Cerebellum (tissue), 5 donors: ENCODE measurements around a stretch of chr3.

DNA sequence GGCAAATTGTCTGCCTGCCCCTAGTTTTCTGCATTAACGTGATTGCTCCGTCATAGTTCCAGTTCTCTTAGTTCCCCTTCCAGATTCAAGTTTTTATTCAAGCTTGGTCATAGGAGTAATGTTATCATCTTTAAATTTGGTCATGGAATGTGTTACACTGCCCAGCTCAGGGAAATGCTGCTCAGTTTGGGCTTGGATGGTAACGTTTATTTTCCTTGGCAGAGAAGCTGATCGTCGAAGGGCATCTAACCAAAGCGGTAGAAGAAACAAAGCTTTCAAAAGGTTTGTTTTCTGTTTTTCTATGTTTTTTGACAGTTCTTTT, 118.4 kb upstream of the FLNB start:
- PRO-cap, 3 experiments: peak in 1 of 3 experiments; most common minus-strand start position 69 of the sequence (in 1)
- RAMPAGE, long total RNA: no peak

GRCh38 chr3:57896062-57896639, 112.1 kb upstream of the FLNB start:
- PRO-cap, 3 experiments: no peak in any of the 3 experiments
- RAMPAGE, long total RNA: no peak

DNA sequence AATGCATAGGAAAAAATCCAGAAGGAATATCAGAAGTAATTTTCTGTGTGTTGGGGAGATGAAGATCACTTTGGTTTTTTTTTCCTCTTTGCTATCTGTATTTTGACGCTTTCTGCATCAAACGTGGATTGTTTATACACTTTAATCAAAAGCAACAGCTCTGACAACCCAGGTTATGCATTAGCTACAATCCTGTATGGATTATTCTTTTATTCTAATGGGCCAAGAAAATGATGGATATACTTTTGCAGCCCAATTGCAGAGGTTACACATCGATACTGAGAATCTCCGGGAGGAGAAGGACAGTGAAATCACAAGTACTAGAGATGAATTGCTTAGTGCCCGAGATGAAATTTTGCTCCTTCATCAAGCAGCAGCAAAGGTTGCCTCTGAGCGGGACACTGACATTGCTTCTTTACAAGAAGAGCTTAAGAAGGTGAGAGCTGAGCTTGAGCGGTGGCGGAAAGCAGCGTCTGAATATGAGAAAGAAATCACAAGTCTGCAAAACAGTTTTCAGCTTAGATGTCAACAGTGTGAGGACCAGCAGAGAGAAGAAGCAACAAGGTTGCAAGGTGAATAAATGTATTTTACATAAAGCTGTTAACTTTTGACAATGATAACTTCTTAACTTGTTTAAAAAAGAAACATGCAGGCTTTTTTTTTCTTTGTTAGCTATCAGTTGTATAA, 95.9 kb upstream of the FLNB start:
- PRO-cap, 3 experiments: no peak in any of the 3 experiments
- RAMPAGE, long total RNA: no peak

- PRO-cap, 3 experiments: peak in 2 of 3 experiments; most common minus-strand start chr3:57959993 (in 2)
- RAMPAGE, long total RNA: no peak
Observed at GRCh38 chr3:57959644-57960639, 48.3 kb upstream of the FLNB start.

- PRO-cap, 3 experiments: no peak in any of the 3 experiments
- RAMPAGE, long total RNA: no peak
Observed at GRCh38 chr3:58025848-58026642, 17.8 kb downstream of the FLNB start.

DNA sequence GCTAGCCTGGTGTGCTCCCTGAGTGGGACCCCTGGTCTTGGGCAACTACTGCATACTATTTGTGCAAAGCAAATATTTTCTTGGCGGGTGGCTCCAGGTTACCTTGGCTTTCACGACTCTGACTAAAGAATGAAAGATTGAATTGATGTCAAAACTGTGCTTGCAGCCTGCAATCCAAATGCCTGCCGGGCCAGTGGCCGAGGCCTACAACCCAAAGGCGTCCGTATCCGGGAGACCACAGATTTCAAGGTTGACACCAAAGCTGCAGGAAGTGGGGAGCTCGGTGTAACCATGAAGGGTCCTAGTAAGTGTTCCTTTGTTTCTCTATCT, 93.8 kb downstream of the FLNB start:
- PRO-cap, 3 experiments: no peak in any of the 3 experiments
- RAMPAGE, long total RNA: no peak

DNA sequence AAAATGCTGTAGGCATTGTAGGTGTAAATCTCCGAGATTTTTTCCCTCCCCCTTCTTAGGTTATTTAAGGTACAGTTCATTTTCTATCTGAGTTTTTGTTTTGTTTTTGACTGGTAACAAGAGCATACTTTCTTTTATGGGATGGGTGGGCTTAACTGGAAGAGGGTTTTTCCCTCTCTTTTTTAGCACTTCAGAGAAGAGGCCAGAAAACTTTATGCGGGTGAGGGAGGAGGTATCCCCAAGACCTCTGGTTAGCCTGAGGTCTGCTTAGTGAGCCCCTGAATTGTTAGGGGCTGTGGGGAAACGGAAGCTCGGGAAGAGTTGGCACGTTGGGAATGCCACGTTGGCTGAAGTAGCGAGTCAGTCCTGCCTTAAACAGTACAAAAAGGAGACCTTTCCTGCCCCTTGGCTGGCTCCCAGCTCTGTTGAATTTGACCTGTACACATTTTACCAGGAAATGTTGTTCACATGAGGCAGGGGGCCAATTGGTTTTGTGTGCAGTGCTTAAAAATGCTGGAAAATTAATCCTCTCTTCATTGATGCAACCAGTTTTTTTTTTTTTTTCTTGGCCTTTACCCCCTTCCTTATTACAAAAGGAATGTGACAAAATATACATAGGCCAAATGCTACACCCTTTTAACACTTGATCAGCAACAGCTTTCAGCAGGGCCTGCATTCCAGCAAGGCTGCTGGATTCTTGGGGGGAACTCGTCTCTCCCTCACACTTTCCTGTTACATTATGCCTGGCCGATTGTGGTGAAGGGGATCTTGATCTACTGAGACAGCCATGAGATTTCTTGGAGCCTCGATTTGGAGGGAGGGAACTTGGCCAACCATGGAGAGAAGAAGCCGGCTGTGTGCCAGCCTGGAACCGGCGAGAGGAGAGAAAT, 93.3 kb downstream of the DNASE1L3 start:
- PRO-cap, 3 experiments: no peak in any of the 3 experiments
- RAMPAGE, long total RNA: no peak

GRCh38 chr3:58120061-58120892, 90.5 kb downstream of the DNASE1L3 start:
- PRO-cap, 3 experiments: no peak in any of the 3 experiments
- RAMPAGE, long total RNA: no peak

DNA sequence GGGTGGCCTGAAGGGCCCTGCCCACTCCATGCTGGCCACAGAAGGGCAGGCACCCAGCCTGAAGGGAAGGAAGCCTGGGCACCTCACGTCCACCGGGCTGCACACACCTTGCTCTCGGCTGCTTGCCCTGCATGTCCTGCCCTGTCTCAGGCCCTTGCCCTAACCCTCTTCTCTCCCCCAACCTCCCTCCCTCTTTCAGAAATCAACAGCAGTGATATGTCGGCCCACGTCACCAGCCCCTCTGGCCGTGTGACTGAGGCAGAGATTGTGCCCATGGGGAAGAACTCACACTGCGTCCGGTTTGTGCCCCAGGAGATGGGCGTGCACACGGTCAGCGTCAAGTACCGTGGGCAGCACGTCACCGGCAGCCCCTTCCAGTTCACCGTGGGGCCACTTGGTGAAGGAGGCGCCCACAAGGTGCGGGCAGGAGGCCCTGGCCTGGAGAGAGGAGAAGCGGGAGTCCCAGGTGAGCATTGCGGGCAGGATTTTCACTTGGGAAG, 57.5 kb downstream of the DNASE1L3 start:
- PRO-cap, 3 experiments: no peak in any of the 3 experiments
- RAMPAGE, long total RNA: no peak

- PRO-cap, 3 experiments: no peak in any of the 3 experiments
- RAMPAGE, long total RNA: no peak
Observed at GRCh38 chr3:58189026-58189652, 21.6 kb downstream of the DNASE1L3 start.

- PRO-cap, 3 experiments: no peak in any of the 3 experiments
- RAMPAGE, long total RNA: no peak
Observed at GRCh38 chr3:58324220-58324907, 8.3 kb upstream of the PXK start.

DNA sequence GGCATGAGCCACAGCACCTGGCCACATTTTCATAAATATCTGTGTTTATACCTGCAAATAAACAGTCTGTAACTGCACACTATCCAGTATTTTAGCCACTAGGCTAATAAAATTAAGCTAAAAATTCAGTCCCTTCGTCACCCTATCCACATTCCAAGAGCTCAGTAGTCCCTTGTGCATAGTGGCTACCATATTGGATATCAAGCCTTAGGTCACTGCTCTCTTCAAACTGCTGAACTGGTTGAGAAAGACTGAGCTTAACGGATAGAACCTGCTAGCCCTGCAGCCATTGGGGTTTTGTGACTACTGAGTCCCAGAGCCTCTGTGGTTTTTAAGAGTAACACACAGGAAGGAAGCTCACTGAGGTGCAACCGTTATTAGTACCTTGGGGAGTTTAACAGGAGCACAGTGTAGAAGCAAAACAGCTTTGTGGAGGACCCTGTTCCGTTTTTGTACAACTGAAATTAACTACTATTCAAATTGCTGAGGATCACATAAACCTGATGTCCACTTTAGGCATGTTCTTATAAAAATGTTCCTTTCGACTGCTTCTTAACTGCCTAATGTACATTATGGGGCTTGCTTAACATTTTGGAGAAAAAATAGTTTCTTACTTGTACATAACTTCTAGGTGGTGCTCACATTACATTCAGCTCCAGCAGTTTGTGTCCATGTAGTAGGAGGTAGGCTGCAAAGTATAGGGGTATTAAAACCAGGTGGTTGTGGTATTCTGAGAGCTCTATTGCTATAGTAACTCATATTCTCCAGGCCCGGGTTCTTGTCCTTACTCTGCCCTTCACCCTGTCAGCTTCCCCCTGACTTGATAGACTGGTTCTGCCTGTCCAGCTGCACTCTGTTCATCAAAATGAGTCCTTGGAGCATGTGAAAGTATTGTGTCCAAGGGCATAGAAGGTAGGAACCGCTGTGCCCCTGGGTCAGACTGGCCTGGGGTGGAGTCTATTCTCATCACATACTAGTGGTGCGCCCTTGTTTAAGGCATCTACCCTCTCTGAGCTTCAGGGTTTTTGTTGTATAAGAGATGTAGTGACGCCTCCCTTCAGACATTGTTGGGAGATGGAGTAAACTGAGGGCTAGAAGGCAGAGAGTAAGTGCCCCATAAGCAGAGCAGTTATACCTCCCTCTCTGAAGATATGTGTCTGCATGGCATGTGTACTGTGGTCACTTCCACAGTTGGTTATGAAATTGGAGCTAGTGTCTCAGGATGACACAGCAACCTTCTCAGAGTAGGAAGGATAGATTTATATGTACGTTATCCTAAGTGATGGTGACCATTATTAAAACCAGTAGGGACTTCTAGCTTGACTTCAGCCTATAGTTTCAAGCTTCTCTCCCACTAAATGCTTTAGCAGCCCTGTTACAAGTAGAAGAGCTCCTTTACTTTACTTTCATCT, 17.4 kb downstream of the PXK start:
- PRO-cap, 3 experiments: no peak in any of the 3 experiments
- RAMPAGE, long total RNA: no peak

GRCh38 chr3:58360722-58361018, 28.0 kb downstream of the PXK start:
- PRO-cap, 3 experiments: no peak in any of the 3 experiments
- RAMPAGE, long total RNA: no peak

DNA sequence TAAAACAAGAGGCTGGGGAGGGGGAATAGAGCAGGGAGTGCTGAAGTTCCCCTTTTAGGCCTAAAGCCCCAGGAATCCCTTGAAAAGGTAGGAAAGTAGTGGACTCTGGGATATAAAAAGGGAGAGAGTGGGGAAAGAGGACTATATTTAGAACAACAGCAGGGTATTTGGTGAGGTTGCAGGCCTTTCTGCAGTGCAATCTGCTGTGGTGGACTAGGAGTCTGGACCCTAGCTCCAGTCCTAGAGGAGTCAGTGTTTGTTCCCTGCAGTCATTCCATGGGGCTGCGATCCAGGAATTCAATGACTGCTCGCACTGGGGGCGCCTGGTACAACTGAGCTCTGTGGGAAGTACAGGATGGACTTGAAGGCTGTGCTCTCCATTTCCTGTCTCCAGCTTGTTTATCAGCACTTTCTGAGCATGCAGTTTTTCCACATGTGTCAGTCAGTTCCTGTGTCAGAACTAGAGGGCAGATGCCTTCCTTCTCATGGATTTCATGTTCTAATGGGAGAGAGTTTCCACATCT, 46.8 kb downstream of the PDHB start:
- PRO-cap, 3 experiments: no peak in any of the 3 experiments
- RAMPAGE, long total RNA: no peak

DNA sequence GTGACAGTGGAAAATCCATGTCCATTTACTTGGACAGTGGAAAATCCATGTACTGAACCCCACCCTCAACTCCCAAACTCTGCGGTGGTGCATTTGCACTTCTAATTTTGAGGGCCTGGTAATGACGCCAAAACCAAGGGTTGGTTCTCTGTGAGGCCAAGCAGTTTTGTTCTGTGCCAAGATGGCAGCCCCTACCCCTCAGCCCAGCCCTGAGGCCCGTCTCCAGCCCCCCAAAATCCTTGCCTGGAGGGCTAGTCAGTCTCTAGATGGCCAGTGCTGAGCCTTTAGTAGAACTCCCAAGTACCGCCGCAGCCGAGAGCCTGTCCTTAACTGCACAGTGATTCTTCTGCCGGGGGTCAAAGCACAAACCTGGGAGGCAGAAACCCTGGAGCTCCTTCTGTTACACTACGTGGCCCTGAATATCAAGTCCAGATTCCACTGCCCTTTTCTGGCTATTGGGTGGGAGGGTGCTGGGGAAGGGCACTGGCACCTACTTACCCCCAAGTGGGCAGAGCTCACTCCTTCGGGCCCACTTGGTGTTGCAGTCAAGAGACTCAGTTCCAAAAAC, 11.0 kb downstream of the PDHB start:
- PRO-cap, 3 experiments: no peak in any of the 3 experiments
- RAMPAGE, long total RNA: no peak

DNA sequence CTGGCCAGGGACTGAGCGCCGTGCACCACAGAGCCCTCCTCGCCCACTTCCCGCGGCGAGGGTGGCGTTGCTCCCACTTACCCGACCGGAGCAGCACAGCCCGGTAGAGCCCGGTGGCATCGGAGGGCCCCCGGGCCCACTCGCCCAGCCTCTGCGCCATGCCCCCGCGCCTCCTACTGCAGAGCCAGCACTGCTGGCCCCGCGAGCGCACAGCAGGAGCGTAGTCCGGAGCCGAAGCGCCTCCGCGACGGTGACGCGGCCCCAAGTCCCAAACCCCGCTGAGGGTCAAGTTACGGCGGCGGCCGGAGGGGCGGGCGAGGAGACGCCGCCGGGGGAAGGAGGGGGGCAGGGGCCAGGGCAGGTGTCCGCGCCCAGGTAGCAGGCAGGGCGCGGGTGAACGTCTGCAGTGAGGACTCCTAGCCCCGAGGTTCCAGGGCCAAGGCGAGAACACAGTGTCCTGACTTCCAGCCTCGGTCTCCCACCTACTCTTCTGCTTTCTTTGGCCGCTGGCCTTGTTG, 9.6 kb upstream of the FAM107A start:
- PRO-cap, 3 experiments: no peak in any of the 3 experiments
- RAMPAGE, long total RNA: no peak

DNA sequence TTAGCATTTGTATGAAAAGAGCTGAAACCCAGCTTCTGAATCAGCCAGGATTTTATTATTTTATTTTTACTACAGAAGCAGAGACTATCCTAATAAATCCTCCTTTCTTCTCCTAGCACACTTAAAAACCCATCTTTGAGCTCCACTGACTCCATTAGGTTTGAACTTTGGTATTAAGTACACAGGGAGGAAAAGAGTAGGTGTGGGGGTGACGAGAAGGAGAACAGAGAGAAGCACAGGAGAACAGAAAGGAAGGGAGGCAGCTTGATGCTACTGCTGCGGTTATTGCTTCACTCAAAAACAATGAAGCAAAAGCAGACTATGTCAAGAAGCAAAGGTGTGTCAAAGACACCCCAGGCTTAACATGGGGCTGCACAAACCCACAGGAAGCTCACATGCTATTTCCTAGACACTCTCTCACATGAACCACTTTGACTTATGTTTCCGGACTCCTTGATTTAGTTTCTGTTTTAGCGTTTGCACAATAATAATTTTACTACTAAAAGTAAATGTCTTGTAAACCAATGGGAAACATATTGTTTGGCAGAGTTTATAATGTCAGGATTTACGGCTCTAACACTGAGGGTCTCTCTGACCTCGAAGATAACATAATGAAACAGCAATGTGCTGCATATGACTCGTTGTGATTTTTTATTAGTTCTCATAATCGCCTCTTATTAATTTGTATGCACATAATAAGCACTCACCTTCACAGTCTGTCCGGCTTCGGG, 961.0 kb upstream of the CFAP20DC start:
- PRO-cap, 3 experiments: no peak in any of the 3 experiments
- RAMPAGE, long total RNA: no peak

DNA sequence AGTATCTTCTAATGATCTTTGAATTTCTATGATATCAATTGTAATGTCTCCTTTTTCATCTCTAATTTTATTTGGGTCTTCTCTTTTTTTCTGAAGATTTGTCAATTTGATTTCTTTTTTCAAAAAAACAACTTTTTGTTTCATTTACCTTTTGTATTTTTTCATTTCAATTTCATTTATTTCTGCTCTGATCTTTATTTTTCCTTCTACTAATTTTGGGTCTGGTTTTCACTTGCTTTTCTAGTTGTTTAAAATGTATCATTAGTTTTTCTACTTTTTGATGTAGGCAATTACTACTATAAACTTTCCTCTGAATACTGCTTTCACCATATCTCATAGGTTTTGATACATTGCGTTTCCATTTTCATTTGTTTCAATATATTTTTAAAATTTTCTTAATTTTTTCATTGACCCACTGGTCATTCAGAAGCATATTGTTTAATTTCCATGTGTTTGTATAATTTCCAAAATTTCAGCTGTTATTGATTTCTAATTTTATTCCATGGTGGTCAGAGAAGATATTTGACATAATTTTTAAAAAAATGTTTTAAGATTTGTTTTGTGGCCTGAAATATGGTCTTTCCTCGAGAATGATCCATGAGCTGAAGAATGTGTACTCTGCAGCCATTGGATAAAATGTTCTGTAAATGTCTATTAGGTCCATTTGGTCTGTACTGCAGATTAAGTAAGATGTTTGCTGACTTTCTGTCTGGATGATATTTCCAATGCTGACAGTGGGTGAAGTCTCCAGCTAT, 783.9 kb downstream of the FHIT start:
- PRO-cap, 3 experiments: no peak in any of the 3 experiments
- RAMPAGE, long total RNA: no peak

- PRO-cap, 3 experiments: no peak in any of the 3 experiments
- RAMPAGE, long total RNA: no peak
Observed at GRCh38 chr3:60759974-60760463, 491.2 kb downstream of the FHIT start.

GRCh38 chr3:61756683-61757341, 195.4 kb downstream of the PTPRG start:
- PRO-cap, 3 experiments: no peak in any of the 3 experiments
- RAMPAGE, long total RNA: no peak